Frontal cortex (tissue), 2 donors: ENCODE measurements around the gene YBEY.

DNA sequence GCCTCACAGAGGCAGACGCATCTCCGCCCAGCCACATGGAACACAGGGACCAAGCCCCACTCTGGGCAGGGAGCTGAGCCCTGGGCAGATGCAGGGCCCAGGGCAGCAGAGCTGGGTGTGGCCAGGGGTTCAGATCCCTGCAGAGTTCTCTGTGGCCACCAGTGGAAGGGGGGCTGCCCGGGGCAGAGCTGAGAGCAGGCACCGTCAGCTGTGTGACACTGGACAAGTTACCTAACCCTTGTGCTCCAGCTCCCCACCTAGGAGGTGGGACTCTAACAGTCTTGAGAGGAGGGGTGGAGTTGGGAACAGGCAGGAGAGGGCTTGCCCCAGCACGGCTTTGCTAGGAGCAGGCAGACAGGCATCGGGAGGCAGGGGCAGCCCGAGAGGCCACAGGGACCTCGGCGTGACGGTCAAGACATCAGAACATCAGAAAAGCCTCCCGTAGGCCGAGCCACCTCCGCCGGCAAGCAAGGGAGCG, 50.4 kb downstream of the SLC19A1 start:
- RAMPAGE, long total RNA = no peak

DNA sequence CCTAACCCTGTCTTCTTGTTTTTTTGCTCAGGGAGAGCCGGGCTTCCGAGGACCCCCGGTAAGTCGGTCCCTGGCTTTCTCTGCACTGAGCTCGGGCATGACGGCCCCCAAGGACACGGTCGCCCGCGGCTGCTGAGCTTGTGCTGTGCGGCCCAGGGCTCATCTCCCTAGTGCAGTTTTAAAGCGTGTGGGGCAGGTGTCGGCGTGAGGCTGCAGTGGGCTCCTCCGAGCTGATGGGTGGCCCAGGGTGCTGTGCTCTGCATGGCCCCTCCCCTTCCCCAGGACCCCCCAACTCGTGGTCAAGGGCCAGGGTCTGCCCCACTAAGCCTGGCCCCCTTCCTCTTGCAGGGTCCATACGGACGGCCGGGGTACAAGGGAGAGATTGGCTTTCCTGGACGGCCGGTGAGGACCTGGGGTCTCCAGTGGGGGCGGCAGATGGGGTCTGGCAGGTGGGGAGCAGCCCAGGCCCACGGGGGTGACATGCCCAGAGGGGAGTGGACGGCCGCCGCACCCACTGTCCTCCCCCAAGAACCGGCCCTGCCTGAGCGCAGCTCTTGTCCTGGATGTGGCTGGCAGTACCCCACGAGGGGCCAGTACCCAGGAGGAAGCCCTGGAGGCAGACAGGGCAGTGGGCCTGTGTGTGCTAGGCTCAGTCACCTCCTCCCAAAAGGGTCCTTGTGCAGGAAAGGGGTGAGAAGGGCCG, 47.6 kb downstream of the SLC19A1 start:
- RAMPAGE, long total RNA = no peak

DNA sequence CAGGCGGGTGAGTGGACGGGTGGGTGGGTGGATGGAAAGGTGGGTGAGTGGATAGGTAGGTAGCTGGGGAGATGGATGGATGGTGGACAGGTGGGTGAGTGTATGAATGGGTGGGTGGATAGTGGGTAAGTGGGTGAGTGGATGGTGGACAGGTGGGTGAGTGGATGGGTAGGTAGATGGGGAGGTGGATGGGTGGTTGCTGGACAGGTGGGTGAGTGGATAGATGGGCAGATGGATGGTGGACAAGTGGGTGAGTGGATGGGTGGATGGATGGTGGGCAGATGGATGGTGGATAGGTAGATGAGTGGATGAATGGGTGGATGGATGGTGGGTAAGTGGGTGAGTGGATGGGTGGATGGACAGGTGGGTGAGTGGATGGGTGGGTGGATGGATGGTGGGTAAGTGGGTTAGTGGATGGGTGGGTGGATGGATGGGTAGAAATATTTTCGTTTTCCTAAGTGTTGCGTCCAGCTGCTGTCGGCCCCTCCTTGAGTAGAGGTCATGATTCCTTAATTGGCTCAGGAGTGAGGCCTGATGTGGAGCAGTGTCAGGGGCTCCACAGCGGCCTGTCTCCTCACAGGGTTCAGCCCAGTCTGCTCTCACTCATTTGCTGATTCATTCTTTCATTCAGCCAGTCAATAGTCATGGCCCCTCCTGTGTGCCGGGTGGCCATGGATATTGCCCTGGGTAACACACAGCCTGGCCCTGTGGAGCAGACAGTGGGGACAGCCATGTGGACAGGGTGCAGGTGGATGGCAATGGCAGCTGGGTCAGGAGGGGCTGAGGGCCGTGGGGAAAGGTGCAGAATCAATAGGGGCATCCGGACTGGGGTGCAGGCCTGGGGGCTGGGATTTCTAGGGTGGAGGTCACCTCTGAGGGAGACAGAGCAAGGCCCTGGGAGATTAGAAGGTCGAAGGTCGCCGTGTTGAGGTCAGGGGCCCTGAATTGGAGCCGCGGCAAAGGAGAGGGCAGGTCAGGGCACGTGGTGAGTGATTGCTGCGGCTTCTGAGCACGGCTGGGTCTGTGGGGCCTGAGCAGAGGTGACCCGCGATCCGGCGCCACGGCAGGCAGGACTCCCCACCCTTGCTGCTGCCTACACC, 33.8 kb downstream of the SLC19A1 start:
- RAMPAGE, long total RNA = no peak

- RAMPAGE, long total RNA = no peak
Measured at GRCh38 chr21:45554362-45554823, 12.2 kb upstream of the SLC19A1 start.

GRCh38 chr21:45573401-45574009, 31.3 kb upstream of the SLC19A1 start:
- RAMPAGE, long total RNA = no peak

DNA sequence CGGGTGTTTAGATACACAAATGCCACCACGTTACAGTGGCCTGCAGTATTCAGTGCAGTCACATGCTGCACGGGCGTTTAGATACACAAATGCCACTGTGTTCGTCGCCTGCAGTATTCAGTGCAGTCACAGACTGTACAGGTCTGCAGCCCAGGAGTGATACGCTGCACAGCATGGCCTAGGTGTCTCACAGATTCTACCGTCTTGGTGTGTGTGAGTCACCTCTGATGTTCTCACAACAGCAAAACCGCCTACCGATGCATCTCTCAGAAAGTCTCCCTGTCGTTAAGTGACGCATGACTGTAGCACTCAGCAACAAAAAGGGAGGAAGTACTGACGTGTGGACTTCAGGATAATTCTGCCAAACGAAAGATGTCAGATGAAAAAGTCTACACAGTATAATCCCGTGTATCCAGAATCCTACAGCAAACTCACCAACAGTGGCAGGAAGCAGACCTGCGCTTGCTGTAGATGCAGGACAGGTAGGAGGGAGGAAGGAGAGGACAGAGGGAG, 36.4 kb upstream of the PCBP3 start:
- RAMPAGE, long total RNA = no peak

DNA sequence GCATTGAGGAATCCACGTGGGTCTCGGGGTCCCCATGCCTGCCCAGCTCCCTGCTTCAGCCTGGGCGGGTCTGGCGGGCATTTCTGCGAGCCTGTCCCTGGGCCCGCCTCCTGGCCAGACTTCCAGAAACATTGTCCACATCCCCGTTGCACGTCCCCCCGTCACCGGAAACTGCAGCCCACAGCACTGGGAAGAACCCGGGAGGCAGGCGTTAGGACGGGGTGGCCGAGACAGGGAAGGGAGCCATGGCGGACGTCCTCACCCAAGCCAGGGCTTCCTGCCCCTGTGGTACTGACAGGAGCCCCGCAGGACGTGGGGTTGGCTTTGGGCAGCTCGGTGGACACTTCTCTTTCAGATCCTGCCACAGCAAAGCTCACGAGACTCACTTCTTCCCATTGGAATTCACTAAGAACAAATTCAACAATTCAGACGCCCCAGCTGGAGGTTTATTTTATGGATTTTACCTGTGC, 113.0 kb upstream of the COL6A1 start:
- RAMPAGE, long total RNA = no peak

DNA sequence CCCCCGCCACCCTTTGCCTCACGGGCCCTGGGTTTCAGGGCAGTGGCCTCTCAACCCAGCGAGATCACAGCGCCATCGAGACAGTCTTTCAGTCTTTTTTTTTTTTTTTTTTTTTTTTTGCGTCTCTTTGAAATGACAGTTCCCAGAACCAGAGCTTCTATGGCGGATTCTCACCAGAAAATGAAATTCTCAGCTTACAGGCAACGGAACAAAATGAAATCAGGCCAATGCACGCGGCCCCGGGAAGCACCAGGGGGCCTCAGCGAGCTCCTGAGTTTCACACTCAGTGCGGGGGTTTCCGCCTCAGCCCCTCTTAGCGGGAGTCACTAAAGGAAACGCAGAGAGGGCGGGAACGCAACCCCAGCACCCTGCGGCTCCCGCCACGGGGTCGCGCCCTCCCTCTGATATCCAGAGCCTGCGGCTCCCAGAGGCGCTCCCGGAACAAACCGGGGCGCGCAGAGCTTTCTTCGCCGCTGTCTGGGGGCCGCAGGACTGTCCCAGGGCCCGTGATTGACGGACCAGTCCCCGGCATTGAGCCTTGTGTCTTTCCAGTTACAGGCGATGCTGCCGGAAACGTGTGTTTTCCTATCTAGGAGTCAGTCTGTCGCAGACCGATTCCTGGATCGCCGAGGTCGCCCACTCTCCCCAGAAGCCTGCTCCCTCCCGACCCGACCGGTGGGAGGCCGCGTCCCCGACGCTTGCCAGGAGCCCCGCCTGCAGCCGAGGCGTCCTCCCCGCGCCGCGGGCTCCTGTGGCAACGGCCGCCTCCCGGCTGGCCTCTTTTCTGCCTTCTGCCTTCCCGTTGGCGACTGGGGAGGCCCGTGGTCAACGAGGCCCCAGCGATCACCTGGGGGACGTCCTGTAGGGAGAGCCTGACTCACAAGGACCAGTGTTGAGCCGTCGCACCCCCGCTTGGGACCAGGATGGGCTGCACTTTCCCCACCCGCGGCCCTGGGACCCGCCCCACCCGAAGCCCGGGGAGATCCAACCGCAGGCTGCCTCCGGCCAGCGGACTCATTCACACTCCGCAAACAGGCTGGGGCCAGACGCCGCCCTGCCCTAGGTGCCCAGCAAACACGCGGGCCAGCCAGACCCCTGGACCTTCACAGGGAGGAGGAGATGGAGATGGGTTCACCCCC, 7.7 kb upstream of the COL6A1 start:
- RAMPAGE, long total RNA = no peak

DNA sequence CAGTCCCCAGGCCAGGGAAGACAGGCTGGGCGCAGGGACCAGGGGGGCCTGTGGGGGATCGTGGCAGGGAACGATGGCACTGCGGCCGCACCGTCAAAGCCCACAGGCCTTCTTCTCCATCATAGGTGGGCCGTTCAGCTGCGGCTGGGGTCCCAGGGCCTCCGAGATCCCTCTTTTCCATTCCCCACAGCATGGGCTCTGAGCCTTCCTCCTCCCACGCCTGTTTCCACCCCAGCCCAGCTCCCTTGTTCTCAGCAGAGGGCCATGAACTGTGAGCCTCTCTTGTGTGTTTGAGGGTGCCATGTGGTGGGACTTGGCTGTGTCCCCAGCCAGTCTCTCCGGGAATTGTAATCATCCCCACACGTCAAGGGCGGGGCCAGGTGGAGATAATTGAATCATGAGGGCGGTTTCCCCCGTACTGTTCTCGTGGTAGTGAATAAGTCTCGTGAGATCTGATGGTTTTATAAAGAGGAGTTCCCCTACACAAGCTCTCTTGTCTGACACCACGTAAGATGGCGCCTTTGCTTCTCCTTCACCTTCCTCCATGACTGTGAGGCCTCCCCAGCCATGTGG, 57.3 kb upstream of the COL6A2 start:
- RAMPAGE, long total RNA = no peak

- RAMPAGE, long total RNA = no peak
Measured at GRCh38 chr21:46053072-46053650, 44.8 kb upstream of the COL6A2 start.

DNA sequence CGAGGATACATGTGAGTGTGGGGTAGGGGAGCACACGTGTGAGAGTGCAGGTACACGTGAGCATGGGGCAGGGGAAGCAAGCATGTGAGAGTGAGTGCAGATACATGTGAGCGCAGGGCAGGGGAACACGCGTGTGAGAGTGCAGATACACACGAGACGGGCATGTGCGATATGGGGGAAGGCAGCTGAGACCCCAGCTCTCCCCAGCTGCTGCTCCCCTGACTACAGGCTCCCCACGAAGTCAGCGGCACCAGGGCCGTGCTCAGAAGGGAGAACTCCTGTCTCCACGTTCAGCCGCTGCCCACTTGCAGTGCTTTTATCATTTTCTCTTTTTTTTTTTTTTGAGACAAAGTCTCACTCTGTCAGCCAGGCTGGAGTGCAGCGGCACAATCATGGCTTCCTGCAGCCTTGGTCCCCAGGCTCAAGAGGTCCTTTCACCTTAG, 856 bp upstream of the FTCD start:
- RAMPAGE, long total RNA = no peak

- RAMPAGE, long total RNA = no peak
Measured at GRCh38 chr21:46199329-46199967, 15.2 kb upstream of the SPATC1L start.

GRCh38 chr21:46229101-46229755, 654 bp upstream of the LSS start:
- RAMPAGE, long total RNA = no peak

DNA sequence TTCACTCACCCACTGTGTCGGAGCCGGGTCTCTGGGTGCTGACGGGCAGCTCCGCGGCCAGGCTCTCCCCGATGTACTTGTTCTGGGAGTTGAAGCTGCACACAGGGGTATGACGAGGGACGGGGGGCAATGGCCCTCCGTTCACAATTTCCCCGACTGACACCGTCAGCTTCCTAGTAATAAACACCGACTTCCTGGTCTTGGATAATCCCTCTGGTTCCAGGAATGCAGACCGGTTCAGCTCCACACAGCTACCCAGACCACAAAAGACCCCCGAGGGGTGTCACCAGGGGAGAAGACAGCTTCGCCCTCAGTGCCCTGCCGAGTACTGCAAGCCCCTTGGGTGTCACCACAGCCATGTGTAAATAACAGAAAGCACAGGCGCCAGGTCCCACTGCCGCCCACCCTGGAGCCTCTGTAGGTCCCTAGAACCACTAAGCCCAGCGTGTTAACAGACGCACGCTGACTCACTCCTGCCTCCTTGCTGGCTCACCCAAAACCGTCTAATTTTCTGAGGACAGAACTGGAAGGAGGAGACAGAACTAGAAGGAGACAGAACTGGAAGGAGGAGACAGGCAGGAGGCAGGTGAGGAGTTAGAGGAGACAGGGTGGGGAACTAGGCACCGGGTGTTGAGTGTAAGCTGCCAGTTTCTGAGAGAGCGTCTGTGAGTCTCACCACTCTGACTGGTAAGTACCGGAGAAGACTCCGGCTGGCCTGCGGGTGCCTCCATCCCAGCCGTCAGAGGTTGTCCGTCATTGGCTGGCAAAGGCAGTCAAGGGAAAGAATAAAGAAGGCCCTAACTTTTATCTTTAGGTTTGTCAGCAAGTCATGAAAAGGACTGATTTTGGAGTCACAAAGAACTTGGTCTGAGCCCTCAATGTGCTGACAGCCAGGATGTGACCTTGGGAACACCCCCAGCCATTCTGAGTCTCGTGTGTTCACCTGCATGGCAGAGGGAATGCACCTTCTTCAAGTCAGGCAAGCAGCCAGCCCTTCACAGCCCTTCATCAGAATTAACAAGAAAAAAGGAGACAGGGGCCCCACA, 19.2 kb downstream of the MCM3AP start:
- RAMPAGE, long total RNA = no peak

DNA sequence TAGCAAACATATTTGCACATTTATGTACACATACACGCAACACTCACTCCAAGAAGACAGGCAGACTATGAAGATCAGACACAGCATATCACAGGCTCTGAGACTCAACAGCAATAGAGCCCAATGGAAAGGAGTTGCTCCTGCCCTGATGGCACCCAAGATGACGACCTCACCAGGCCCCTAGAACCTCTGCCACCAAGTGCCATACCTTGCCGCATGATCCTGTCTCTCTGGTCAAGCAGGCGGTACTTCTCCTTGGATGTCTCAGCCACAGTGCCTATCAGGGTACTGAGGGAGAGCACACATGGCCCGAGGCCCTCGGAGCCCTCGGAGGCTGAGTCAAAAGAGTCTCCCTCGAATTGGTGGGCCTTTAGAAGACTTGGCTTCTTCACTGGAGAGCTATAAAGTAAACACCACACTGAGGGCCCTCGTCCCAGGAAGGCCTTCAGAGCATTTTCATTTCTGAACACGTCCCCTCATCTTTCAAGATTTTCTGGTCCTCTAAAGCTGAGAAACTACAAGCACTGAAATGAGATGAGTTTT, 8.0 kb downstream of the MCM3AP start:
- RAMPAGE, long total RNA = no peak

GRCh38 chr21:46286134-46286802, at the start of gene YBEY:
YBEY (plus strand) TSS chr21:46286342.
- RAMPAGE, long total RNA = start-site peak on the plus strand at chr21:46286351-46286384, 128 and 13 reads in 2 replicates

DNA sequence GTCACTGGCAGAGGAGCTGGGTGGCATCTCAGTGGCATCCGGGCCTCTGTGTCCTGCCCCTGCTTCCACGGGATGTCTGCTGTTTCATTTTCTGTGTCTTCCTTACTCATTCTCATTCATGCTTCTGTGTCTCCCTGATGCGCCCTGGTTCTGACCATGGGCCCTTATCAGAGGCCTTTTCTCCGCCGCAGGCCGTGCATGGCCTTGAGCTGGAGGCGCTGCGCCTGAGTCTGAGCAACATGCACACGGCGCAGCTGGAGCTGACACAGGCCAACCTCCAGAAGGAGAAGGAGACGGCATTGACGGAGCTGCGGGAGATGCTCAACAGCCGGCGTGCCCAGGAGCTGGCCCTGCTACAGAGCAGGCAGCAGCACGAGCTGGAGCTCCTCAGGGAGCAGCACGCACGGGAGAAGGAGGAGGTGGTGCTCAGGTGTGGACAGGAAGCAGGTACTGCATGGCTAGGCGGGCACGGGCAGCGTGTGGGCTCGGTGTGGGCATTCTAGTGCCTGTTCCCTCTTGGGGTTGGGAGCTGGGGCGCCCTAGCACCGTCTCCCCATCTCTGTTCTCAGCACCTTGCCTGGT, 22.7 kb downstream of the PCNT start:
- RAMPAGE, long total RNA = no peak

DNA sequence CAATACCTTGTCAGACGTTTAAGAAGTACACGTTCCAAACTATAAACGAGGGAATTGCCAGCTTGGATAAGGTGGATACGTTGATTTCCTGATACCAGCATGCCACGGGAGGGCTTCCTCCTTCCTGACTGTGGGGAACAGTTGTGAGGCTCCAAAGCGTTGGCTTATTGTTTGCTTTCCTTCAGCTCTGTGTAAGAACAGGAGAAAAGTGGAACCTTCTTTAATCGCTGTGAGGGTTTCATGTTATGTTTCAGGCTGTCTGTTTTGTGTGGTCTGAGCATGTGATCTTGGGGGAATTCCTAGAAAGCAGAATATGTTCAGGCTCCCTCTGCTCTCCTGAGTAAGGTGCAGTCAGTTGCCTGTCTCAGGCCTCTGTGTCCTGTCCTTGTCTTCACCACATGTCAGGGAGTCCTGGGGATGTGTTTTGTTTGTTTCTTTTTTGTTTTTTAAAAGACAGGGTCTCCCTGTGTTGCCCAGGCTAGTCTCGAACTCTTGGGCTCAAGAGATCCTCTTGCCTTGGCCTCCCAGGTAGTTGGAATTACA, 44.9 kb downstream of the PCNT start:
- RAMPAGE, long total RNA = no peak

DNA sequence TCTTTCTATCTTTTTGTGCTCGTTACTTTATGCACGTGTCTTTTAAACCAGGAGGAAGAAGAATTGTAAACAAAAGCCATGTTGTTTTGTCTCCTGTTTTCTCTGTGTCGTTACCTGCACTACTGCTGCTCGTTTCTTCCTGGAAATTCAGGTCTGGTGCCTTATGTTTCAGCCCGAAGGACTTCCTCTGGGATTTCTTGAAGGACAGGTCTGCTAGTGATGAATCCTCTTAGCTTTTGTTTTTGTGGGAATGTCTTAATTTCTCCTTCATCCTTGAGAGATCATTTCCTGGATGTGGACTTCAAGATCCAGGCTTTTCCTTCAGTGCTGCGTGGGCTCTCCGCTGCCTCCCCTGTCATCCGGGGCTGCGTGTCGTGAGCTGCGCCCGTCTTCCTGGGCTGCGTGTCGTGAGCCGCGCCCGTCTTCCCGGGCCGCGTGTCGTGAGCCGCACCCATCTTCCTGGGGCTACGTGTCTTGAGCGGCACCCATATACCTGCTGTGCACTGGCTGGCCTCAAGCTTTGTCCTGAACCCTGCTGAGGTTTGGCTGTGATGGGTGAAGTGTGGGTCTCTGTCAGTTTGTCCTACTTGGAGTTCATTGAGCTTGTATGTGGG, 55.0 kb downstream of the PCNT start:
- RAMPAGE, long total RNA = no peak

- RAMPAGE, long total RNA = no peak
Measured at GRCh38 chr21:46423683-46424213, 34.9 kb upstream of the DIP2A start.